ENCODE measurements around a stretch of chr6.

DNA sequence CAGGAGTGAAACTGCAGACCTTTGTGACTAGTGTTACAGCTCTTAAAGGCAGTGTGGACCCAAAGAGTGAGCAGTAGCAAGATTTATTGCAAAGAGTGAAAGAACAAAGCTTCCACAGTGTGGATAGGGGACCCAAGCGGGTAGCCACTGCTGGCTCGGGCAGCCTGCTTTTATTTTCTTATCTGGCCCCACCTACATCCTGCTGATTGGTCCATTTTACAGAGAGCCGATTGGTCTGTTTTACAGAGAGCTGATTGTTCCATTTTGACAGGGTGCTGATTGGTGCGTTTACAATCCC is 55.3 kb upstream of the ECI2 start:
- PRO-cap, result no peak

GRCh38 chr6:4777796-4778385 is 1.7 kb downstream of the CDYL start:
- PRO-cap, result no peak

DNA sequence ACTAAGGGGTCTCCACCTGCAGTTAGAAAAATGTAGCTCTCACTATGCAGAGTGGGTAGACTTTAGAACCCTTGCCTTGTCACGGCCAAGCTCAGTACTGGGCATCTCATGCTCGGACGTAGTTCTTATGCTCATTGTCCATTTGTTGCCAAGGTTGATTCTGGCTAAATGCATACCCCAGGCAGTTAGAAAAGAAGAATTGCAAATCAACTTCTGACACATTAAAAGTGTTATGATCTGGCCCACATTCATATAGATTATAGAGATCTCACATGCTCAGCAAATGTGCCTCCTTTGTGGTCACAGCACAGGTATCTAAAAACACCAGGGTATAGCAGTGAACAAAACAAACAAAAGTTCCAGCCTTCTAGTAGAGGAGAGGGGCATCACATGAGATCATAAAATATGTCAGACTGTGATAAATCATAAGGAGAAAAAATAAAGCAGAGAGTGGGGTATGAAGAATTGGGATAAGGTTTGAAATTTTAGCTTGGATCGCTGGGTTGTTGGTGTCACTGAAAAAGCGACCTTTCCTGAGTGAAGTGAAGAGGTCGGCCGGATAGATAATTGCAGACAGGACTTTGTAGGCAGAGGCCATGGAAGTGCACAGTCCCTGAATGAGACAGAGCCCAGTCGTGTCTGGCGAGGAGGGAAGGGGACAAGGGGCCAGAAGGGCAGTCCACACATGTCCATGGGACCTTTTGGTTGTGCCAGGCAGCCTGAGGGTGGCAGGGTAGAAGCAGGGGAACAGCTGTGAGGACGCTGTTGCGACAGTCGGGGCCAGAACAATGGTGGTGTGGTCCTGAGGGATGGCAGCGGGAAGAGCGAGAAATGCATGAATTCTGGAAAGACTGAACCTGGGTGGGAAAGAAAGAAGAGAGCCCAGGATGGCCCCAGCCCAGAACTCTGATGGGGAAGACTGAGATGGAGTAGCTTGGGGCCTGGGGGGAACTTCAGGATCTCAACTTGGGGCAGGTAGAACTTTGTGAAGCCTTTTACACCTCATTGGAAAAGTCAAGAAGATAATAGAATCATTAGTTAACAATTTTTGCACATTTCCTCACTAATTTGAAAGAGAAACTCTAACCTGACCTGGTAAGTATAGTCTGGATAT is 80.0 kb downstream of the CDYL start:
- PRO-cap, result no peak

GRCh38 chr6:5084037-5085015 is 815 bp upstream of the PPP1R3G start:
- PRO-cap, result bidirectional peak, plus-strand start at chr6:5084685, minus-strand start at chr6:5084601

DNA sequence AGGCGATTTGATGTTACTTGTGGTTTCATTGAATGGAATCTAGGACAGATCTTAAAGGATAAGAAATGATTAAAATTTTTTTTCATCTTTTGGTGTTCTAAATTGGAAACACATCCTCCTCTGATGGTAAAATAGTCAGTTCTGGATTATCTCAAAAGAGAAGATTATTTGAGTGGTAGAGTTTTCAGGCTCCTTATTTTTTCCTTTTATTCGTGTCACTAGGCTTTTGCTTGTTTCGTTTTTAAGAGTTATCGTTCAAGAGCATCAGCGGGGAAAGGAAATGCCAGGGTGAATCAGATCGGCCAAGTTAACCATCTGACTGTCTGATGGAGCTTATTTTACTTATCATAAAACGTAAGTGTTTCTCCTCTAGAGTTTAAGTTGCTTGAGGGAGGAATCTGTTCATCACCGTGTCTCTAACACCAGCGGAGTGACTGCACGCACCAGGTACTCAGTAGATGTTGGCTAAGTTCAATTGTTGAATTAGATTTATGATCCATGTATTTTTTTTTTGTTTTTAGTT is 236.9 kb downstream of the FARS2 start:
- PRO-cap, result no peak

DNA sequence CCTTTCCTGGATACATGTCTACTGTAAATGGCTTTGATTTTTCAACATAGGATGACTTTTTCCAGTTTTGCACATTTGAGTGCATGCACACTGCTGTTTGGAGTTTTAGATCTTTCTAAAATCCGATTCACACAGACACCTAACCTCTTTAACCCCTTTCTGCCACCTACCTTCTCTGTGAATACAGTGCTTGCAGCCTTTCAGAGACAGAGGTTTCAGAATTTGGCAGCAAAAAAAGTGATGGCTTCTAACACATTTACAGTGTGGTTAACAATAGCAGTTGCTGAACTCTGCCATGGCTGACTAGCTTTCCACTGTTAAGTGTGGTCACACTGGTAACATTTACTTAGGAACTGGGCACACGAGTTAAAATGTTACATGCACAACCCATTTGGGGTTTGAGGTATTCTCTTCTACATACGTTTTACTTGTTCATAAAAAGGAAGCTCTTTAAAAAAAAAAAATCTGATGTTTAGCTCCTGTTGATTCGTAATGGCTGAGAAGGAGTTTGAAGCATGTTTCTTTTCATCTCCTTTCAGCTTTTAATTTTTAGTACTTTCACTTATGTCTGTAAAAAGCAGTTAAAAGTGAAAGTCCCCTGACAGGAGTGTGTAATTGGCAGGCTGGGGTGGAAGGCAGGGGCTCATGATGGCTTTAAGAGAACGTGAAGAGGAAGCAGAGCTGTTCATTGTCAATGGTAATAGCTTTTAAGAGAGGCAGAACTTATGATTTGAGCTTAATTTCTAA is 245.8 kb downstream of the FARS2 start:
- PRO-cap, result no peak

DNA sequence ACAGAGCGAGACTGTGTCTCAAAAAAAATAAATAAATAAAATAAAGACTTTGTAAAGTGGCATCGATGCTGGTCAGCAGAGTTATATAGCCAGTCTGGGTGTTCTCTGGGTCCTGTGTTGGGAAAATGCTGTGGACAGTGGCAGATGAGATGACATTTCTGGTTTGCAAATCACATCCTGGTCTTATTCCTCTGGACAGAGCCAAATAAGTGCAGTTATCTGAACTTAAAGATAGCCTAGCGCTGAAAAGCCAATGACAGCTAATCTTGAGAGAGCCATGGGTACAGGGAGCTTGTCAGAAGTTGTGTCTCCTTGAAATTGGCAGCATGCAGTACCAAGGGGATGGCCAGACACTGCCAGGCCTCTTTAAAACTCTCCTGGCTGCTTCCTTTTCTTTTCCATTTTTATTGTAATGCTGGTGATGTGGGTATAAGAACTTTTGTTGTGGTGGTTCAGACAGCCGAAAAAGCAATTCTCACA is 362.4 kb downstream of the FARS2 start:
- PRO-cap, result no peak

GRCh38 chr6:5629571-5630453 is 368.5 kb downstream of the FARS2 start:
- PRO-cap, result no peak

DNA sequence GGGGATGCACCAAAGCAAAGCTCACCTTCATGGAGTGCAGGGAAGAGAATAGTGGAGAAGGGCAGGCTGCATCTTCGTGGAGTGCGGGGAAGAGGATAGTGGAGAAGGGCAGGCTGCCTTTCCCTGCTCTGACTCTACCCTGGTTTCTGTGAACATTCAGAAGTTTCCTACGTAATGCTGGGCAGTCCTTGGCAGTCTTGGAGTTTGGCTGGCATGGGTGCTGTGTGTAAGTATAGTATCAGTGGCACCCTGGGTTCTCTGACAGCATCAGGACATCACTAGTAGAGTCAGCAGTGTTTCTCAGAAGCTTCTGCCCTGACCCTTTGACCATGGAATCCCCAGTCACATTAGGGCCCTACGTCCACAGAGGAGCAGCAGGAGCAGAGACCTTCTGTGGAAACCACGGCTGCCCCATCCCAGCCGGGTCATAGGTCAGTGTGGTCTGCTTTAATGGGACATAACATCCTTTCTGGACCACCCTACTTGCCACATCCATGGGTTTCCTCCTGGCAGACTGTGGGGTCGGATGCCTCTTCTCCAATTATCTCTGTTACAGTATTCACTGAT is 352.9 kb downstream of the NRN1 start:
- PRO-cap, result no peak

DNA sequence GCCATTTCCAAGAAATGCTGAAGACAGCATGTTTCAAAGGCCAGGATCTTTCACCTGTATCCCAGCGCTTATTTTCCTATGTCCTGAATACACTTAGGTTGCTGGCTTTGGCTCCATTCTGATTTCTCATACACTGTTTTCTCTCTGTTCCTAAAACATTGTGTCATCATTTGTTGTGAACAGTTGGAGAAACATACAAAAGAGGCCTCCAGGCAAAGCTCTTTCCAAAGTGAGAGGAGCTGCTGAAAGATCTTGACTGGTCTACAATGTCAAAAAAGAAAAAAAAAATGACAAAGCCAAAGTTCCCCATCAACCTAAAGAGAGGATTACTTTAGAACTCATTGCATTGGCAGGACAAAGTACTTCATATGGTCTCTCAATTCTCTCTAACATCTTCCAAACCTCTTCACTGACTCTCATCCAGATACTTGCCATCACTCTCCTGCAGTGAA is 86.0 kb upstream of the F13A1 start:
- PRO-cap, result no peak

DNA sequence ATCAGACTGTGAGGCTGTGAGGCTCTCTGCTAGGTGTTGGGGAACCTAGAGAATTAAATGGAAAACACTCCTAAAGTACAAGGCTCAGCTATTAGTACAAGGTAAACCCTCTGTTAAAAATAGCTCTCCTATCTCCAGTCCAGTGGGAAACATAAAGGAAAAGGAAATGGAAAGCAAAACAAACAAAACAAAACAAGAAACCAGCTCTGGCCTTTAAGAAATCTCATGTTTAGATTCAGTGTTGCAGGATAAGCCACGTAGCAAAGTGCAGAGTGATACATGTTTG is 35.1 kb downstream of the LY86 start:
- PRO-cap, result no peak

- PRO-cap, result no peak
These were observed 89.7 kb downstream of the LY86 start for GRCh38 chr6:6678192-6678684.

DNA sequence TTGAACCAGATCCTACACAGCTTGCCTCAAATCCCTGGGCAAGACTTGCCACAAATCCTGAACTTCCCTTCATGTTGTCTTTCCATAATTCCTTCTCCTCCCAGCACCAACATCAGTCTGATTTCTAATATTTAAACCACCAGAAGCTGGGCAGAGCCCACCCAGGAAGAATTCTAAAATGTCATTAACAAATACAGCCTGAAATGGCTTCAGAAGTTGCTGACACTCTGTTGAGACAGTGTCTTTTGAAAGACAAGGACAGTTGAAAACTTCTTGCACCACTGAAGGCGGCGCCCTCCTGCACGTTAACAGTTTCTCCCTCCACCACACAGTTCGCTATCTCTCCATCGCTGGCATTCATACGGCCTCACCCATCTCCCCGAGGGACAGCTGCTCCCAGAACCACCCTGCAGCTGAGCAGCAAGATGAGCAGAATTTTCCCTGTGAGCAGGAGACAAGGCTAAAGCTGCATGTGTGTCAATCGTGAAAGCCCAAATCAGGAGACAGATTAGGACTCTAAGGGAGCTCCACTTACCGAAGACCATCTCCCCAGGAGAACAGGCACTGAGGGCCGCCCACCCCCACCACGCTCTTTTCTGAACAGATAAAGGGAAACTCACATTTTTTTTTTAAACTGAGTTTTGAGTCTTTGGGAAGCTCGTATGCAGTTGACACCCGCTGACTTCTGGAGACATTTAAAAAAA is 113.3 kb downstream of the LY86 start:
- PRO-cap, result no peak

- PRO-cap, result unidirectional peak, plus-strand start at chr6:6737377
These were observed 148.4 kb downstream of the LY86 start for GRCh38 chr6:6736619-6737624.

DNA sequence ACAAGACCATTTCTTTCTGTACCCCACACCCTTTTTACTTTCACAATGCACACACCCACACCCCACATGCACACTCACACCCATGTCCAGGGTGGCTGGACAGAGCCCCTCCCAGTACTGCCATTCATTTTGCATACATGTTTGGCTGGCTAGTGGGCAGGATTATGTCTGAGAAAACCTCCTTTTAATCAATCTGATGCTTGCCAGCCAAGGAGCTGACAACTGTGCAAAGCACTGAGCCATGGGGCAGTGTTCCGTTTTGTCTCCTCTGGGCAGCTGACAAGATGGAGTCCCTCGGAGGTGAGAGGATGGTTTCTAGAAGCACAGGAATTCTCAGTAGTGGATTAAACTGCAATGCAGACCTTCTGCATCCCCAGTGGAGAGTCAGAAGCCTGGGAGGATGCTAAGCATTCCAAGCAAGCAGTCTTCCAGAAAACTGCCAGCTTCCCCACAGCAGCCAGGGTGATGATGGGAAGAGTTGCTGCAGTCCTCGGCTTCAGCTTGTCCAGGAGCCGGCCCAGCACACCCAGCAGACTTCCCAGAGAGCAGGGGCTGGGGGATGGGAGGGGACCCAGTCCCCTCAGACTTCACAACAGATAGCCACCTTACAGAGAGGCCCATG is 163.5 kb downstream of the LY86 start:
- PRO-cap, result no peak

DNA sequence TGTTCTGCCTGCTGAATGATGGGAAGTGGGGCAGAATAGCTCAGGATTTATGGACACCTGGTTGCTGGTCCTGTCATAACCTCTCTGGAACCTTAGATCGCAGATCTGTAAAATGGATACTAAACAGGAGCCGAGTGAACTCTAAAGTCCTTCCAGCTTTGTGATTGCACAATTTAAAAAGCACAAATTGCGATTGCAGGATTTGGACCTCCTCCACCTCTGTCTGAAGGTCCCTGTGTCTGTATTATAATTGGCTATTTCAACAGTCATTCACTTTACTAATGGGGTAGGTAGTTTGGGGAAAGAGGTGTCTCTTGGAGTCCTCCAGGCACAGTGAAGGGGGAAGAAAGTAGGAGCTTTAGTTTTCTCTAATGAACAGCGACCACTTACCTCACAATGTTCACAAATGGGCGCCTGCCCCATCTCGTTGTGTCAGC is 220.5 kb downstream of the LY86 start:
- PRO-cap, result no peak

DNA sequence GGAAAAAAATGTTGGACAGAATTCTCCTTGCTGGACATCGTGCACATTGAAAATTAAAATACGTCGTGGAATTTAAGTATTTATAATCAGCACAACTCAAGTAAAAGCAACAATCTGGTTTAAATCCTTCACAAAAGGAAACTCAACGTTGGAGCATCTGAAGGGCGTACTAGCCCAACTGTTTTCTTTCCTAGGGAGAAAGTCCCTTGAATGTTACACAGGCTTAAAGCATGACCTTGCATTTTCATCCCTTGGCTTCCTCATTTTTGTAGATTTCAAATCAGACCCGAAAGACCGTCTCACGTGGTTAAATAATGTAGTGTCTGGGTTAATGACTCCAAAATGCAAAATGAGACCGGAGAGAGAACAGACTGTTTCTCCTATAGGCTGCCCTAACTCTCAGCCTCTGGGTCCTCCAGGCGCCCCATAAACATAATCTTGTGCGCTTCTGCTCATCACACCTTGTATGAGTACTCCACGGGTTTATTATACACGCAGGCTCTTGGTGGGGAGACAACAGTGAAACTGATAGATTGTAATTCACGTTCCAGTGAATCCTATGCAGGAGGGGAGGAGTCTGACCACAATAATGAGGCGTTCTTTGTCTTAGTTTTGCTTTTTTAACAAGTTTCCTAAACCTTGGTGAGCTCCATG is 249.1 kb upstream of the RREB1 start:
- PRO-cap, result bidirectional peak, plus-strand start at position 347 of the sequence, minus-strand start at position 189 of the sequence

DNA sequence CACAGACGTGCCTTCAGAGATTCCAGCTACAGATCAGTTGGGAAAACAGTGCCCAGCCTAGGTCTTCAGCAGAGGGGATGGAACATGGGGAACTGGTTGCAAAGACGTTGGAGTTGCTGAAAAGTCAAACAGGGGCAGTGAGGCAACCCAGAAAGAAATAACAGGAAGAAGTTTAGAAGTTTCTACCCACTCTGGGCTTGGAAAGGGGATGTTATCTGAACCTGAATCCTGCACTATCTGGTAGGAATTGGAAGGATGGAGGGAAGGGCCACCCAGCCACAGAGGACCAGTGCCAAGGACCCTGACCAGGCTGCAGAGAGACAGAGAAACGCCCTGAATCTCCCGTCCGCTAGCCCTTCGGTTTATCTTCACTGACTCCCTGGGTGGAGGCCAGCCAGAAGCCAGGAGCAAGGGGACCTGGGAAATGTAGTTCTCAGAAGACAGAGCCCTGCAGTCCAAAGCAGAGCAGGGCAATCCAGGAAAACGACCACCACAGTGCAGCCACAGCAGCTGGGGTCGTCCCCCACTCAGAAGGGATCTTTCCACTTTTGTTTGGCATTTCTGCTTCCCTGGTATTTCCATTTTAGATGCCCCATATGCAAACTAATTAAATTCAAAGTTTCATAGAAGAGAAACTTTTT is 217.3 kb upstream of the RREB1 start:
- PRO-cap, result no peak

GRCh38 chr6:7051202-7051737 is 56.5 kb upstream of the RREB1 start:
- PRO-cap, result bidirectional peak, plus-strand start at chr6:7051542, minus-strand start at chr6:7051557; bidirectional peak, plus-strand start at chr6:7051675, minus-strand start at chr6:7051674

DNA sequence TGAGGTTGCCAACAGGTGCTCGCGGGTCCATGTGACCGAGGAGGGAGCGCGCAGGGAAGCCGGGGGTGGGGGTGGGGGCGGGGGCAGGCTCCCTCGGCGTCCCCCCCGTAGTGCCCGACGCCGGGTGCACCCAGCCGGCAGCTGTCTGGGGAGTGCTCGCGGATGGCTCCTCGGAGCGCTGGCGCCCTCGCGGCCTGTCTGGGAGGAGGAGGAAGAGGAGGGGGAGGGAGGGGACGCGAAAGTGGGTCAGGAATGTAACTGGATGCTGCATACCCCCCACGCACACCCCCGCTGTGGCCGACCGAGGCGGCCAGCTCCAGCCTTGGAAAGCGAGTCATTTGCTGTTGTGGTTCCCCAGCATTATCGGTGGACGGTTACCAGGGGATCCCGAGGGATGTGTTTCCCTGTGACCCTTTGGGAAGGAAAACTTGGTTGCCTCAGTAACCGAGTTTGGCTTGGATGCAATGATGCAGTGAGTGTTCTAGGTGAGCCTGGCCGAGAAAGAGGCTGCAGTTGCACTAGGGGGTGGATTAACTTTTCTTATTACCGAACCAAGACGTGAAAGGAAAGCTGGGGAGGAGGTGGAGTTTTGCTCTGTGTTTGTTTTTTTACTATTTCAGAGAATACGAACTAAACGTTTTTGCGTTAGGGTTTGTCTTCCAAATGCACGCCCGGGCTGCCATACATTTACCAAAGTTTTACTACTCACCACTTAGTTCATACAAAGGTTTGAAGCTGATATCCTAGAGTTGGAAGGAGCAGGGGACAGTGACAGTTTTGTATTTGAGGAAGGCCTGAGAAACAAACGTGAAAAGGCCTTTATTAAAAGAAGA is 55.2 kb upstream of the RREB1 start:
- PRO-cap, result bidirectional peak, plus-strand start at position 363 of the sequence, minus-strand start at position 147 of the sequence

Measured in left lung (tissue), 1 donor.